PFSK-1 (cell line): ENCODE measurements around the genes ZCCHC18 and ACSL4.

- RRBS, result under 1% methylated on average over 29 of the region's 83 CpGs
Observed at GRCh38 chrX:104112127-104113117, at the start of gene ZCCHC18. TSS of gene ZCCHC18 (plus strand) at chrX:104112523.

DNA sequence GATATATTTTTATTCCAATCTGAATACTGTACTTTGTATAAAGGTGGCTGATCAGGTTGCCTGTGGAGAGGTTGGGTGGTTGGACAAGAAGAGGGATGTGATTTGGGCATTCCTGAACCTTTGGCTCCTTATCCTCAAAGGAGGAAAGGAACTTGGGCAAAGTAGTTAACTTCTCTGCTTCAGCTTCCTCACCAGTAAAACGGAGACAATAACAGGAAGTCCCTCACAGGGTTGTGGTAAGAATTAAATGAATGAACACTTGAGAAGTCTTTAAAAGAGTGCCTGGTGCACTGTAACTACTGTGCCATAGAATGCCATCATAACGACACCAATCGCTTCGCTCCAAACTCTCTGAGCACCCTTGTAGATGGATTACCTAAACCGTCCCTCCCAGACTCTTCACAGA, 10.5 kb downstream of the ZCCHC18 start:
- RRBS, result no CpG with 5 or more reads among the region's 5 CpGs

DNA sequence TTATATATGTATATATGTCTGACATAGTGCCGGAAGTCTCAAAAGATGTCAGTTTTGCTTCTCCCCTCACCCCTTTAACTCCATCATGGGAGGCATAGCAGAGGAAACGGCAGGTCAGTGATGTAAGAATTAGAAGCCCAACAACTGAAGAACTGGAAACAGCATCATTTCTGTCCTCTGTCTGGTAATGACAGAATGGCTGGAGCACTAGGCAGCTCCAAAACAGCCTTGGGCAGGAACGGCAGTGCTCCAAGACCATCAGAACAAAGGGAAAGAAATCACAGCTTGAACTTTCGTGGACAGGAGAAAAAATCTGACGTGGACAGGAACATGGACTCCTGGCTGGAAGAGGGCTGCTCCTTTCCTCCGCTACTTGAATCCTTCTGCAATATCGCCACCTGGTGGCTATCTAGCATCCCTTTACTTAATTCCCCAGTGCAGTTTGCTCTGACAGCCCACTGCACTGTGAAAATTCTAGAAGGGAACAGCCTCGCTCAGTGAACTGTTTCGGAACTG, 20.5 kb downstream of the SLC25A53 start:
- RRBS, result no CpG with 5 or more reads among the region's 9 CpGs

- RRBS, result no CpG with 5 or more reads among the region's 2 CpGs
Observed at GRCh38 chrX:105614432-105614782, 207.9 kb upstream of the NRK start.

- RRBS, result no CpG with 5 or more reads among the region's 5 CpGs
Observed at GRCh38 chrX:106484262-106484658, 127.5 kb upstream of the RADX start.

- RRBS, result no CpG with 5 or more reads among the region's 3 CpGs
Observed at GRCh38 chrX:106693398-106694151, 32.9 kb upstream of the RNF128 start.

GRCh38 chrX:106772847-106773195, 29.7 kb upstream of the TBC1D8B start:
- RRBS, result no CpG with 5 or more reads among the region's 6 CpGs

- RRBS, result no CpG with 5 or more reads among the region's 1 CpG
Observed at GRCh38 chrX:107288875-107289177, 82.4 kb downstream of the DNAAF6 start.

GRCh38 chrX:107324812-107325193, 118.4 kb downstream of the DNAAF6 start:
- RRBS, result 10% methylated on average over 3 of the region's 12 CpGs

- RRBS, result no CpG with 5 or more reads among the region's 3 CpGs
Observed at GRCh38 chrX:107675145-107675448, 46.8 kb downstream of the PRPS1 start.

GRCh38 chrX:107684748-107685505, 56.6 kb downstream of the PRPS1 start:
- RRBS, result no CpG with 5 or more reads among the region's 6 CpGs

GRCh38 chrX:107718096-107718611, 57.4 kb downstream of the TSC22D3 start:
- RRBS, result no CpG with 5 or more reads among the region's 4 CpGs

GRCh38 chrX:107769525-107769968, 6.0 kb downstream of the TSC22D3 start:
- RRBS, result no CpG with 5 or more reads among the region's 2 CpGs

DNA sequence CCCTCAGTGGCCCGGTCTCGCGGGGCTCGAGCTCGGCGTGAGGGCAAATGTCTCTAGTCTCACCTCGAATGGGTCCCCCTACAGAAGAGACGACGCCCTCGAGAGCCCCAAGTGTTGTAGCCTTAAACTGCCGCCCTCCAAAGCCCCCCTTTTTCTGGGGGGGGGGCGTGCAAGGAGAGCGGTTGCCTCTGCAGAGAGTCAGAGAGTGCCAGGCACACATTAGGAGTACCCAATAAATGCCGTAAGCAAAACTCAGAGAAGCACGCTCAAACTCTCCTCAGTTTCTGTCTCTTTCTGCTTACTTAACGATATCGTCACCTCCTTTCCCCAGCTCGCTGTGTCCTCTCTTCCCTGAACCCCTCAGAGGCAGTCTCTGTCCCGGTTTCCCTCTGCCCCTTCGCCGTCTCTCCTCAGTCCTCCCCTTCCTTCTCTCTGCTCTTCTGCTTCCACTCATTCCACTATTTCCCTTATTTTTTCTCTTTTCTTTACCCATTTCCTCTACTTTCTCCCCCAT, 751 bp upstream of the TSC22D3 start:
- RRBS, result no CpG with 5 or more reads among the region's 21 CpGs

DNA sequence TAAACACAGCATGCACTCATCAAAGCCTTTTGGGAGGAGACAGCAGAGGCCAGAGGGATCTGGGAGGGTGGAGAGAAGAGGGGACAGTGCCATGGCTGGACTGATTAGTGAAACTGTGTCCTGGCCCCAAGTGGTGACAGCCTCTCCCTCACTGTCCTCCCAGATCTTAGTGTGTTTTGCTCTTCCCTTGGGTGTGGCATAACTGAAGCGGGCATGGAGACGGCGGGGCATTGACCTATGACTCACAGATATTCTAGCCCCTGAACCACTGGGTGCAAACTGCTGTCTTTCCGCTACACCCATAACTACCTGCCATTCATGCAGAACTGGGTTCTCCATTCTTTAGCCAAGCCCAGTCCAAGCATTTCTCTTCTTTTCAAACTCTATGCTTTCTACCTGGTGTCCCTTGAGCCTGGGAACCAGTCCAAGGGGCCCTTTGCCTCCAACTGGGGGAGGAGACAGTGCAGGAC, 67.4 kb downstream of the ATG4A start:
- RRBS, result no CpG with 5 or more reads among the region's 4 CpGs

DNA sequence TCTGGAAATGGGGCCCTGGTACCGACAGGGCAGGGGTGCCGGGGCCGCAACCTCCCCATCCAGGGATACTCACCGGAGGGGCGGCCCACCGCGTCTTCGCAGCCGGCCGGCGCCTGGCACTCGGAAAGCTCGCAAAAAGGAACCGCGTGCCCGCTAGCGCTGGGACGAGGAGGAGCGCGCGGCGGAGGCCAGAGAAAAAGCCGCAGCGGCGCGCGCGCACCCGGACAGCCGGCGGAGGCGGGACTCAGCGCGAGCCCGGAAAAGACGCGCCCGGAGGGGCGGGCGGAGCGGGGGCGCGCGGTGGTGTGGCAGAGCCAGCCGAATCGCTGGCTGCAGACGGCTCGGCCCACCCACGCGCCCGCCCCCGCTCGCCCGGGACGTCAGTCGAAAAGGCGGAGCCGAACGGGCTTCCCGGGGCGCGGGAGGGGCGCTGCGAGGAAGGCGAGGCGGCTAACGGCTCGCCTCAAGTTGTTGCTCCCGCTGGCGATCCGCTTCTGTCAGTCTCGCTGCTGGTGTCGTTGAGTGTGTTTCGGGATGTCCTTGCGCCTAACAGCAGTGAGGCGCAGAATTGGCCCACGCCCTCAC, at the start of gene ACSL4:
ACSL4 (minus strand) TSS at position 192 of the 585 bp plus-strand sequence.
- RRBS, result 3% methylated on average over 22 of the region's 77 CpGs

- RRBS, result 83% methylated on average over 3 of the region's 4 CpGs
Observed at GRCh38 chrX:109927491-109928138, 75.3 kb upstream of the TMEM164 start.

DNA sequence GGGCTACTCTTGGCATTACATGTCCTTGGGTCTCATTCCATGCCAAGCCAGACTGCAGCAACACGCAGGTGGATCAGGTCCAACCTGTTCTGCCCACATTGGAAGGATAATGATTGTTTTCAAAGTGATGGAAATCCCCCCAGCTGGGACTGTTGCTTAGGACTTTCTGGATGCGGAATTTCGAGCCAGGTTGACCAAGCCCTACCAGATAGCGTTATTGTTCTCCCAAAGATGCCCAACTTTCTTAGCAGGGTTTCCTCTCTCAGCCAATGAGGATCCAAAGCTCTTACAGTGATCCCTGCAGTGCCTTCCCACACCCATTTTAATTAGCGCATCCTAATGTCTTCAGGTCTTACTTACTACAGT, 149.6 kb upstream of the CHRDL1 start:
- RRBS, result no CpG with 5 or more reads among the region's 5 CpGs

- RRBS, result no CpG with 5 or more reads among the region's 5 CpGs
Observed at GRCh38 chrX:111097597-111098320, 1.8 kb downstream of the PAK3 start.